Measurements from ENCODE around the gene CREBRF.

- PRO-cap: unidirectional peak, minus-strand start at chr5:172765301
- RAMPAGE, long total RNA, 4 experiments: no peak in any of the 4 experiments
Measured at GRCh38 chr5:172764865-172765977, 5.8 kb downstream of the DUSP1 start.

- PRO-cap: no peak
- RAMPAGE, long total RNA, 4 experiments: no peak in any of the 4 experiments
Measured at GRCh38 chr5:172769517-172769896, 1.5 kb downstream of the DUSP1 start.

- PRO-cap: no peak
- RAMPAGE, long total RNA, 4 experiments: no peak in any of the 4 experiments
Measured at GRCh38 chr5:172769897-172770478, 1.0 kb downstream of the DUSP1 start.

DNA sequence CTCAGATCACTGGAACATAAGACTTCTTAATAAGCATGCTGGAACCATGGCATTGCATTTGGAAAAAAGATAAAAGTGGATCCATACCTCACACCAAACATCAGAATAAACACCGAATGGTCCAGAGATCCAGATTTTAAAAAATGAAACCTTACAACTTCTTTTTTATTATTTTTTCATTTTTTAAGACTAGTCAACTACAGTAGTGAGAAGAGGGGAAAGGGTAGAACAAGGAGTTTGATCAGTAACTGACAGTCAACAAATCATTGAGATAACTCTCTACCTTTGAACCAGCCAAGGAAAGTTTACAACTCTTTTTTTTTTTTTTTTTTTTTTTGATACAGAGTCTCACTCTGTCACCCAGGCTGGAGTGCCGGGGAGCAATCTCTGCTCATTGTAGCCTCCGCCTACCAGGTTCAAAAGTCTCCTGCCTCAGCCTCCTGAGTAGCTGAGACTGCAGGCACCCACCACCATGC is 8.8 kb upstream of the DUSP1 start:
- PRO-cap: no peak
- RAMPAGE, long total RNA, 4 experiments: no peak in any of the 4 experiments

GRCh38 chr5:172840016-172840726 is 6.1 kb downstream of the ERGIC1 start:
- PRO-cap: no peak
- RAMPAGE, long total RNA, 4 experiments: start-site peak on the minus strand in 1 of 4 experiments, at chr5:172840261-172840335 at its widest, 14 reads per replicate

- PRO-cap: no peak
- RAMPAGE, long total RNA, 4 experiments: no peak in any of the 4 experiments
Measured at GRCh38 chr5:172866615-172867296, 32.7 kb downstream of the ERGIC1 start.

DNA sequence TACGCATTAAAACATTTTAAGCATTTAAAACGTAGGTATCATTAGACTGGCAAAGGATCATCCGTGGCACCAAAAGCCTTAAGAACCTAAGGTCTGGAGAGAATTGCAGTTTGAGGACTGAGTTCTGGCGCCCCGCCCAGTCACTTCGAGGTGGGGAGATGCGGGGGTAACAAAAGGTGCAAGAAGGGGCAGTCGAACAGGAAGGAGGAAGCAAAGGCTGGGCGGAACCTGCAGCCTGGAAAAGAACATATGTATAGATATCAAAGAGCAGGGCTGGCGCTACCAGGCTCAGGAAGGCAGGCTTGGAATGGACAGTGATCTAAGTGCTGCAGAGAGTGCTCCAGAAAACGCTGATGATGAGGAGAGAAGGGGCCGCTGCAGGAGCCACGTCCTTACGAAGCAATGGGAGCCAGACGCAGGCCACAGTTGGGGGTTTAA is 40.9 kb upstream of the RPL26L1 start:
- PRO-cap: no peak
- RAMPAGE, long total RNA, 4 experiments: no peak in any of the 4 experiments

DNA sequence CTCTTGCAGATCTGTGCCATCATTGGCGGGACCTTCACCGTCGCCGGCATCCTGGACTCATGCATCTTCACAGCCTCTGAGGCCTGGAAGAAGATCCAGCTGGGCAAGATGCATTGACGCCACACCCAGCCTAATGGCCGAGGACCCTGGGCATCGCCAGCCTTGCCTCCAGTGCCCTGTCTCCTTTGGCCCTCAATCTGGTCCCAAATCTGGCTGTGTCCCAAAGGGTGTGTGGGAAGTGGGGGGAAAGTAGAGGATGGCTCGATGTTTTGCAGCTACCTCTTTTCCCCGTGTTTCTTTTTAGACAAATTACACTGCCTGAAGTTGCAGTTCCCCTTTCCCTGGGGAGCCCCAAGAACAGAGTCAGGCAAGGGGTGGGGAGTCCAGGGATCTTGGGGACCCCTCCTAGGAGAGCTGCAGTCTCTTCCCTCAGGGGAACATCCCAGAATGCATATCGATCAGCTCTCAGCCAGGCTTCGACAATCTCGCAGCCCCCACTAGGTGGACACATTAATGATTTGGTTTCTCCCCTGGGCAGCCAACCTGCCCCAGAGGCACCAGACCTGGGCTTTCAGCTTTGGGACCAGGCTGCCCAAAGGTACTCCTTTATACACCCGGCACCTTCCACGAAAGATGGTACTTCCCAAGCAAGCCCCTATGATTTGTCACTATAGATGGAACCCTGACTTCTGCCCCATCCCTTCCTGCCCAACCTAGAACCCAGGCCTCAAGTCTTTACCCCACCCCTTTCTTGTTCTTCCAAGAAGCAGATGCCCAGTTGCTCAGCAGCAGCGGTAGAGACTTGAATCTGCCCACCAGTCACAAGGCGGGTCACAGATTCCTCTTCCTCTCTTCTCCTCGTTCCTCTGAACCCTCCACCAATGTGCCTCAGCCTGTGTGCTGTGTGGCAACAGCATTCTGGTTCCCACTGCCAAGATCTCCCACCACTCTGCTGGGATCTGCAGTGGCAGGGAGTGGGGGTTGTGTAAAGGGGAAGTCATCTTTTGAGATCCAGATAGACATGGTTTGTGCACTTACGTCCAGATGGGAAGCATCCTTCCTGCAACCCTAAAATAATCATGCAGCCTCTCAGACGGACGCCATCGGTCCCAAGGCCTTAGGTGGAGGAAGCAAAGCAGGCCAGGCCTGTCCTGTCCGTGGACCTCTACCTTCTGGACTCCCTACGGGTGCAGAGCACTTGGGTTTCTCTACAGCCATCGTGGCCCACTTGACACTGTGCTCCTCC is 8.1 kb upstream of the RPL26L1 start:
- PRO-cap: no peak
- RAMPAGE, long total RNA, 4 experiments: no peak in any of the 4 experiments

GRCh38 chr5:172951946-172952682 is 7.1 kb upstream of the RPL26L1 start:
- PRO-cap: no peak
- RAMPAGE, long total RNA, 4 experiments: no peak in any of the 4 experiments

GRCh38 chr5:173003265-173003624 is 19.7 kb downstream of the ATP6V0E1 start:
- PRO-cap: no peak
- RAMPAGE, long total RNA, 4 experiments: no peak in any of the 4 experiments

GRCh38 chr5:173029170-173029921 is 26.8 kb upstream of the CREBRF start:
- PRO-cap: no peak
- RAMPAGE, long total RNA, 4 experiments: no peak in any of the 4 experiments

DNA sequence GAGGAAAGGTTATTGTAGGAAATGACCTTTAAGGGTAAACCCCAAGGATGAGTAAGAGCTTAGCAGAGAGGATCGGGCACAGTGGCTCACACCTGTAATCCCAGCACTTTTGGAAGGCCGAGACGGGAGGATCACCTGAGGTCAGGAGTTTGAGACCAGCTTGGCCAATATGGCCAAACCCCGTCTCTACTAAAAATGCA is 16.1 kb upstream of the CREBRF start:
- PRO-cap: no peak
- RAMPAGE, long total RNA, 4 experiments: no peak in any of the 4 experiments

GRCh38 chr5:173056266-173057240 is at the start of gene CREBRF:
Gene CREBRF (plus strand): TSS chr5:173056352.
- PRO-cap: unidirectional peak, minus-strand start at chr5:173056858
- RAMPAGE, long total RNA, 4 experiments: start-site peak on the plus strand in 3 of 4 experiments, at chr5:173056348-173056420 at its widest, 41 to 105 reads per replicate

DNA sequence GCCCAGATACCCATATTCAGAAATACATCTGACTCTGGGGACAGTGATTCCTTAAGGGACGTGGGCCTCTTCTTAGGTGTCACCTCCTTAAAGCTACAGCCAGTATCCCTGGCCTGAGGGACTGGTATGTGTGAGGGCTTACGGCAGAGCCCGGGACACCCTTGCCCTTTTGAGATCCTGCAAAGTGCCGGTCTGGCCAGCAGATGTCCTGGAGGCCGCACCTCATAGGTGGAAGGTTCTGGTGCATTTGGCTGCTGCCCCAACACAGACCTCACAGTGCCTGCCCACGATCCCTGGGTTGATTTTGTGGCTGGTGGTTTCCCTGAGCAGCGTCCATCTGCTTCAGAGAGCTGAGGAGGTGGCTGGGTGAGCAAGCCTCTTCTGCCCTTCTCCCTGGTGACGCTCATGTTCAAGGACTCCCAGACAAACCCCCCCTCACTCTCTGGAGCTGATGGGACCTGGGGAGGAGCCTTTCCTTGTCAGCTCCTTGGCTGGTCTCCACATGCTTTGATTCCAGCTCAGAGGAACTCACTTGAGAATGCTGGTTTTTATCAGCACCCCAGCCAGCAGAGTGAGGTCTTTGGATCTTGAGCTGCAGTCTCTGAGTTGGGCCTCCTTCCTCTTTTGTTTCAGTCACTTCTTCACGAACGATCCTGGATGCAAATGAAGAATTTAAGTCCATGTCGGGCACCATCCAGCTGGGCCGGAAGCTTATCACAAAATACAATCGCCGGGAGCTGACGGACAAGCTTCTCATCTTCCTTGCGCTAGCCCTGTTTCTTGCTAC is 19.0 kb downstream of the BNIP1 start:
- PRO-cap: no peak
- RAMPAGE, long total RNA, 4 experiments: no peak in any of the 4 experiments

- PRO-cap: no peak
- RAMPAGE, long total RNA, 4 experiments: no peak in any of the 4 experiments
Measured at GRCh38 chr5:173235901-173236486, 988 bp upstream of the NKX2-5 start.

DNA sequence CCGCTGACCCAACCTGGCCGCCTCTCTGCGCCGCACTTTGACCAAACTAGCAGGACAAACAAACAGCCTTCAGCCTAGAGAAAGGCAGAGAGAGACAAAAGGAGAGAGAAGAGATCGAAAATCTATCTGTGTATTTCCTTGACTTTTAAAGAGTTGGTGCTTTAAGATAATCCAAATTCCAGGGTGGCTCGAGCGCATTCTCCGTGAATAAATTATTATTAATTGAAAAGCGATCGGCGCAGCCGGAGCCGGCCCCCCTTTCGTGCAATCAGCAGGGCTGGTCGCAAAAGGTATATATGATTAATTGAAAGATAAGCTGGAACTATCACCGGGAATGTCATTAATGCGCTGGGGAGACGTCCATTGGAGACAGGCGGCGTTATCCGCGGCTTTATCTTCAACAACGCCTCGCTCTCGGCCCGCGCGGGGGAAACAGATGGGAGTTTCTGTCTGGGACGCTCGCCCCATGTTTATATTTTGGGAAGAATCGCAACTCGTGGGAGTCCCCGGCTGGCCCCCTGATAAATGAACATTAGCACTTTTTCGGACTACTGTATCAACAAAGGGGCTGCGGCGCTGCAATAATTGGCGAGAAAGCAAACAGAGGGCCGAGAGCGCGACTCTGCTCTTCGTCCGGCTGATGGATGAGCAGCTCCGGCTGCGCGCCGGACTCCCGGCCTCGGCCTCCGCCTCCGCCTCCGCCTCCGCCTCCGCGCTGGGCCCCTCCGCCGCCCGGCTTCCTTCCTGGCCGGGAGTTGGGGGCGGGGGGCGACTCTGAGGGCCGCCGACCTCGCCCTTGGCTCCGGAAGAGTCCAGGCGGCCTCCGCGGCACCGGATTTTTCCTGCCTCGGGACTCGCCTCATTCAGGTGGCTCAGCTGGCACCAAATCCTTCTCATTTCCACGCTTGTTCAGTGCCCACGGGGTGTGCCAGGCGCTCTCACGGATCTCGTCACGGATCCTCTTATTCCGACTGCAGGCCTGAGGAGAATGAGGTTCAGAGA is 3.4 kb upstream of the NKX2-5 start:
- PRO-cap: no peak
- RAMPAGE, long total RNA, 4 experiments: no peak in any of the 4 experiments

DNA sequence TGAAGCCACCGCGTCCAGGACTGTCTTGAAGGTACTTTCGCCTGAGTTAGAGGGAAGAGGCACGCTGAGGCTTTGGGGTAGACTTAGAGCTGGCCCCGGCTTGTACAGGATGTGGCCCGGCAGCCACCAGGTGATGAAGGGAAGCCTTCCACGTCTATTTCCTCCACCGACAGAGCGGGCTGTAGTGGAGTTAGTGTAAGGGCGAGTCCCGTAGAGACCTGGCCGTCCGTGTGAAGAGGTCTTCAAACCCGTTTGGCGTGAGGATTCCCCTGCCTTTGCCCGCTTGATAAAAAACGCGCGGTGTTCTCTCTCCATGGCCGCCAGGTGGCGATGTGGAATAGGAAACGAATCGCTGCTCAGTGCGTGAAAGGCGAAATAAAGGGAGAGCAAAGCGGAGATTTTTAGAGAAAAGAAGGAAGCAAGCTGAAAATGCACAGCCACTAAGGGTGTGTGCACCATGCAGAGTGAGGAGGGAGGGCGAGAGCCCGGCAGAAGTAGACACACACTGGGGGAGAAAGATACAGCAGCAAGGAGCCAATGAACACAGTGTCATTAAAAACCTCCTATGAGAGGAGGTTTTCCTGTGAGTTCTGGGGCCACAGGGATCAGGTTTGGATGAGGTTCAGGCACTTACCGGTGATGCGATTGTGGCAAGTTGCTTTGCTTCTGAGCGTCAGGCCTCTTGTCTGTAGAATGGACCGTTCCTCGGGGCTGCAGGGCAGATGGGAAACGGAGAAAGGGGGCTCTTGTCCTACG is 34.2 kb downstream of the STC2 start:
- PRO-cap: no peak
- RAMPAGE, long total RNA, 4 experiments: no peak in any of the 4 experiments

DNA sequence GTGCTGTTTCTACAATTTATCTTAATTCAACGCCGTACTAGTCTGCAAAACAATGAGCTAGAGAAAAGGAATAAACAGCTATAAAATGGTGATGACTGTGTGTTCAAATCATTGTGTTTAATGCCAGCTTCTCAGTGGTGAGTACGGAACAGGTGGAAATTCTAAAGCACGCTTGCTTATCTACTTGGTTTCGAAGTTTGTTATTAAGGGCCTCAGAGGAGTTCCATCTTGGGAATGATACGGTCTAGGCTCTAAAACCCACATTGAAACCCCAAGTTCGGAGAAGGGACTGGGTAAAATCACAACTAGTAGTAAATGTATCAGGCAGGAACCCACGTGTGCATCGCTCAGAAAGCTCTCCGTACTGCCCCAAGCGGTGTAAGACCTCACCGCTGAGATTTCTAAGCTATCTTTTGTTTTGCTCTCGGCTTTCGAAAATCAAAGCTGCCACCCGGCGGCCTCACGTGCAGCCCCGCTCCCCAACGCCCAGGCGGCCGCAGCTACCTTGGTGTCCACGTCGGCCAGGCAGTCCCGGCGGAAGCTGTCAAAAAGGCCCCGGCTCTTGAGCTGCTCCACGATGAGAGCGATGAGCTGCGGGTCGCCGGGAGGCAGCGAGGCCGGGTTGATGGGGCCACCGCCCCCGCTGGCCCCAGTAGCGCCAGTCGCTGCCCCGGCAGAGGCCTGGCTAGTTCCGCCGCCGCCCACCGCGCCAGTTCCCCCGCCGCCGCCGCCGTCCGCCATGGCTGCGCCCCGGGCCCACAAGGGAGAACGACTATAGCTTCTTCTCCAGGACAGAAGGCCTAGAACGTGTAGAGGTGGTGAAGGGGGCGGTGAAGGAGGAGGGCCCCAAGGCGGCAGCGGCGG is 522 bp downstream of the BOD1 start:
- PRO-cap: no peak
- RAMPAGE, long total RNA, 4 experiments: no peak in any of the 4 experiments

DNA sequence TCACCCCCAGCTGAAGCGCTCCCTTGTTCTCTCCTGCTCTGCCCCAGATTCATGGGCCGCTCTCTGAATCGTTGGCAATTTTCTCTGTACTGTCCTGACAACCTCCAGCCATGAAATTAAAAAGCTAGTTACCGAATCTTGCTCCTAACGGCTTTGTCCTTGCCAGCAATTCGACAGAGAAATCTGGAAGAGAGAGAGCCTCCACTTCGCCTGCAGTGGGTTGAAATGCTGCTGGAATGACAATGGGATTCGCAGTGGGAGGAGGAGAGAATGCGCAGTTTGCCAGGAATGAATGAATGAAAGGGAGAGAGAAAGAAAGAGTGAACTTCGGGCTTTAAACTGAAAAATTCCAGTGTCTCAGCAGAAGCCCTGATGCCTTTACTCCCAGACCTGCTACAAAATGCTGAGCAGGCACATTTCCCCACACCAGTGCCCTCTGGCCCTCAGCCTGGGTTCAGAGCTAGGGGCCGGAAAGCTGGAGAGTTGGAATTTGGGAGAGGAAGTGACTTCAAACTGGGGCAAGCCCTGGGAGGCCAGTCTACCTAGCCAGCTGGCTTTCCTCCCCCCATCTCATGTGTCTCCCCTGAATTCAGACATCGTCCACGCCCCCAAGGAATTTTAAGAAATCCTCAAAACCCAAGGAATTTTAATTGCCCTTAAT is 11.5 kb upstream of the BOD1 start:
- PRO-cap: no peak
- RAMPAGE, long total RNA, 4 experiments: no peak in any of the 4 experiments

DNA sequence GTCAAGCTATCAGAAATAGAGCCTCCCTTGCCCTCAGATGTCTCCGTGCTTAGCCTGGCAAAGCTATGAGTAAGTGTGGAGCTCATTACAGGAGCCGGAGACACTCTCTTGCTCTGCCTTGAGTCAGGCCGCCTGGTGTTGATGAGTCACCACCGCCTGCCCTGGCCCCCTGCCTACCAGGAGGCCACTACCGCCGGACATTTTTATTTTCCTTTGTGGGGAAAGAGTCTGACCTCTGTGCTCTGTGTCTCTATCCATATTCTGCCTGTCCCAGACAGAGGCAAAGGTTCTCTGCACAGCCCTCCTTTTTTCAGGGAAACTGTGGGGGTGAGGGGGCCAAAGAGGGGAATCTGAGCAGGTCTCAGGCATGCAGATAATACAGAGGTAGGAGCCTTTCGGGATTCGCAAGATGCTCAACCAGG is 123.6 kb upstream of the CPEB4 start:
- PRO-cap: no peak
- RAMPAGE, long total RNA, 4 experiments: no peak in any of the 4 experiments